Left cardiac atrium (tissue), 1 donor: ENCODE measurements around the genes MPEG1, OR5AN1, OSBP, TCN1, MS4A14, CD6 and CD5.

DNA sequence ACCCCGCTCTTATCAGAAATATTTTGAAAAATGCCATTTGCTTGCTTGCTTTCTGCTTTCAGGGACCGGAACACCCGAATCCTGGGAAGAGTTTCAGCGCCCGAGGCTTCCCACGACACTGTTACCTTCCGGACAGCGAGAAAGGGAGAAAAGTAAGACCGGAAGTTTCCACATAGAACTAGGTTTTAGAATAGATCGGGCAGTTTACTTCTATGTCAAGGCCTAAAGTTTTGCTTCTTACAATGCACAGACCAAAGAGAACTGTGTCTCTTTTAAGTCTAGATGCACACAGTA, 13.2 kb downstream of the MPEG1 start:
- PRO-cap, result no peak

DNA sequence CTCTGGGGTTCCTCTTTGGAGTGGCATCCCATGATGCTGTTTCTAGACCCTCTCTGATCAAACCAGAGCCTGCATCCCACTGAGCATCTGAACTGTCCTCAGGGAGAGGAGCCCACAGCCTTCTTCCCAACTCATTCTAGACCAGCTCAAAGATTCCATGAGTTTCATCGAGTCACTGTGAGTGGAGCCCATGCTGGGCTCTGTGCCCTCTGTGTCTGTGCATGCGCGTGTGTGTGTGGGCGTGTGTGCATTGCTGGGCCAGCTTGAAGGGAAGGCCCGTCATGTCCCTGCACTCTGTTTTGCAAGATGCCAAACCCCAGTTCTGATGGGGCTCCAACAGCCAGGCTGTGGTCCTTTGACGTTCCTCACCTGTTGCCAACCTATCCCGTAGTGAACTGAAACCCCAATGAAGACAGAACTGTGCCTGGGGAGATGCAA, 7.1 kb downstream of the MPEG1 start:
- PRO-cap, result no peak

DNA sequence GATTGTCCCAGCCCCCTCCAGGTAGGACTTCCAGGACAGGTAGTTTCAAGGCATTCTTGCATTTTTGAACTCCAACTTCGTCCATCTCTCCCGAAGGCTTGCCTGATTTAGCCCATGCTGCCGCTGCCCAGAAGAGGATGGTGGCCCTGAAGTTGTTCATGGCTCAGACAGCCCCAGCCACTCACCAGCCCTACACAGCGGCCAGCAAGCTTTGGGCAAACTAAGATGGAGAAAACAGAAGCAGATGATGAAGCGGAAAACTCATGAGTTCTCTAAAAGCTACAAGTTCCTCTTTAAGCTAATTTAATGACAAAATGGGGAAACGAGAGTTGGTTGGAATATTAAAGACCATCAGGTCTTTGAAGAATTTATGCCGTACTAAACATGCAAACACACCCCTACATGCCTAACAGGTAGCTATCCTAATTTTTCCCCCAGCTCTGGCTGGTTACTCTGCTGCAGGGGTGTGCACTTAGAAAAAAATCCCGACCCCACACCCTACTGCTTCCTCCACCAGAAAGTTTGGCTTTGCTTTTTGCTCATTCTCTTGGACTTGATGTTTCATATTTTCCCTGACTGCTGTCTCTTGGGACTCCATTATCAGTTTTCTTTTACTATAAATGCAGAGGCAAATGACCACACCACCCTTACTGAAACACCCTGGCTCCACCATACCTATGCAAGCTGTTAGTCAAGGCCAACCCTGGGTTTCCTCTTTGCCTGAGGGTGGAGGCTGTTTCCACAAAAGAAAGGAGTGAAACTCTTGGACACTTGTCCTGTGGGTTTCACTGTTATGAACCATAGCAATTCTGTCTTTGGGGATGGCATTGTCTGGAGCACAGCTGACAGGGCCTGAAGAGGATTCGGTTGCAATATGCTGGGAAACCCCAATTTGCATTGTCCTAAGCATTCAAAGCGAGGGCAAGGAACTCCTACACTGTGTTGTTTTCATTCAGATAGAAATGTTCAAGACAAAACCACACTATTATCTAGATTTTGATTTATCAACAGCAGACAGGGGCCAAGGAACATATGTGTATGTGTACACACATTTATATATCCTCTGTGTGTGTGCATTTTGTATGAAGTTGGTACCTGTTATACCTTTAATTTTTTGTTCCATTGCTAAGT, at the start of gene MPEG1:
TSS of gene MPEG1 (minus strand) at position 222 of the 1,131 bp plus-strand sequence.
- PRO-cap, result no peak

- PRO-cap, result no peak
These were observed at the start of gene OR5AN1 for GRCh38 chr11:59358605-59359075. Gene OR5AN1, plus strand, starts transcription at chr11:59358895.

GRCh38 chr11:59573068-59573818, 42.3 kb downstream of the OSBP start:
- PRO-cap, result no peak

- PRO-cap, result bidirectional peak, plus-strand start at chr11:59616097, minus-strand start at chr11:59615771
These were observed at the start of gene OSBP for GRCh38 chr11:59614915-59615976. Gene OSBP, minus strand, starts transcription at chr11:59615774.

GRCh38 chr11:59857369-59857844, 8.9 kb downstream of the TCN1 start:
- PRO-cap, result no peak

DNA sequence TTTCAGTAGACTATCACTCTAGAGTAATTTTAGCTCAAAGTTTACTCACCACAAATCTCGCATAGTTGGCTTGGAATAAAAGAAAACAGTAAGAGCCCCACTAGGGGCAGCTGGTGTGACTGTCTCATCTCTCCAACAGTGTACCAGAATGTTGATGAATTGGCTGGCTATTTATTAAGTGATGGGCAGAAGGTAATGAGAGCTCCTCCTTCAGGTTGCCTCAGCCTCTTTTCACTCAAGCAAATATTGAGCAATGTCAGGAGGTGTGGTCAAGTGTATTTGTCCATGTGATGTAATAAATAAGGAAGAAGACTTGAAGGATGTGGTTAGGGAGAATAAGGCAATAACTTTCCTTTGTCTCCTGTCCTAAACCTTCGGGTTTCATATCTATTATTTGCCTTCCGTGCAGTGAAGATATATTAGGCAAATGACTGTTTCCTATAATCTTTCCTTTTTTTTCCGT, at the start of gene TCN1:
TSS of gene TCN1 (minus strand) at position 145 of the 463 bp plus-strand sequence.
- PRO-cap, result no peak

DNA sequence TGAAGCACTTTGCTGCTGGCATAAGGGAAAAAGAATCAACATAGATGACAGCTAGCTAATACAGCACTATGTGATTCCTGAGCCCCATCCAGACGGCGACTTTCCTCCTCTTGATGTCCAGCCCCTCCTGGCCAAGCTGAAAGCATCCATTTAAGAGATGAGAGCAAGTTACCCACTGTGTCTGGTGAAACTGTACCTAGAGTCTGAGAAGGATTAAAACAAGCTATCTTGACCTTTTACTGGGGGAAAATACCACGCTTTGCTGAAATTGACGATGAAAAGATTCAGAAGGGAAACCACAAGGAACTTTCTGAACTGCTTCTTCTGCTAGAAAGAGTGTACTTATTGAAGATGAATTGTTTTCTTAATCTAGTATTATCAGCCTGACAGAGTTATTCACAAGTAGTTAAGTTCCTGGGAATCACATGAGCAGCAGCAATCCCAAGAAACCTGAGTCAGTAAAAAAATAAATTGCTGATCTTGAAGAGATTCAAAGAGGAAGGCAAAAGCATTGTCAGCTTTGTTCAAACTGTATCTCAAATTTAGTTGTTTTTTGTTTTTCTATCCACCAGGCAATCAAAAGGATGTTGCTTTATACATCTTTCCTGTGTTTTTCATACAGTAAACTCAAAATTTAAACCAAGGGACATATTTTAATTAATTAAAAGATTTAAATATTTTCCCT, 13.1 kb upstream of the MS4A6A start:
- PRO-cap, result no peak

- PRO-cap, result no peak
These were observed 8.4 kb upstream of the MS4A4E start for GRCh38 chr11:60251292-60251804.

- PRO-cap, result no peak
These were observed at the start of gene MS4A14 for GRCh38 chr11:60396197-60396743. Gene MS4A14, plus strand, starts transcription at chr11:60396459.

DNA sequence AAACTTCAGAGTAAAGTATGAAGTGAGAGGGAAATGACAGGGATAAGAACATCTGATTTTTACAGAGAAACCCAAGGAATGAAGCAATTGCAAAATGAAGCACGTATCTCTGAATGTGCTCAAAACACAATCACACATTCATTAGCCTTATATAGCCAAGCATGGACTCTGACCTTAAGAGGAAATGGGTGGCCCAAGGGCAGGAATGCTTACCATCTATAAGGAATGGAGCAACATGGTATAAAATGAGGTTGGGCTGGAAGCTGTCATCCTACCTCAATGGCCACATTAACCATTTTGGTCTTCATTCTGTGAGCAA, 11.1 kb upstream of the MS4A13 start:
- PRO-cap, result no peak

DNA sequence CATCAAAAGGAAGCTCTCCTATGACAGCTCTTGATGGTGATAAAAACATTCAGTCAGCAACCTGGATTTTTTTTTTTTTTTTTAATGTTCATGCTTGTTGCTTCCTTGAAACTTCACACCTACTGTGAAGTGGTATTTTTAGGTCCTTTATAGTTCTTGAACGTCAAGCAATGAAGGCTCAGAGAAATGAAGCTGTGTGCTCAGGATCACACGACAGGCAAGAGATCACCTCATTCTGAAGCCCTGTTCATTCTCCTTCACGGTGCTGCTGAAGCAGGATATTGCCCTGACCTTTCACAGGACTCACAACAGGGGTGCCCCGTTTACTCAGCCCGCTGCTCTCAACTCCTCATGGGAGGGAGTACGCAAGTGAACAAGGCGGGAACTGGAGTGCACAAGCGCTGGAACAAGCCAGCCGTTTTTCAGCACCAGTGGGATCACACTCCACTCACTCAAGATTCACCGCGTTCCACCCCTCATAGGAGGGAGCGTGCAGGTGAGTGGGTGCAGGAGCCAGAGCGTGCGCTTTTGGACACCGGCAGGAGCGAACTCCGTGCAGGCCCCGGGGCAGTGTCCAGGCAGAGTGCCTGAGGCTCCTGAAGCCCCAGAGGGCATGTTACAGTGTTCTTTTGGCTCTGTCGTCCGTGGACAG, 1.5 kb upstream of the TMEM109 start:
- PRO-cap, result no peak

- PRO-cap, result no peak
These were observed 644 bp upstream of the TMEM109 start for GRCh38 chr11:60913315-60913712.

- PRO-cap, result no peak
These were observed 5.4 kb downstream of the SLC15A3 start for GRCh38 chr11:60946547-60947029.

DNA sequence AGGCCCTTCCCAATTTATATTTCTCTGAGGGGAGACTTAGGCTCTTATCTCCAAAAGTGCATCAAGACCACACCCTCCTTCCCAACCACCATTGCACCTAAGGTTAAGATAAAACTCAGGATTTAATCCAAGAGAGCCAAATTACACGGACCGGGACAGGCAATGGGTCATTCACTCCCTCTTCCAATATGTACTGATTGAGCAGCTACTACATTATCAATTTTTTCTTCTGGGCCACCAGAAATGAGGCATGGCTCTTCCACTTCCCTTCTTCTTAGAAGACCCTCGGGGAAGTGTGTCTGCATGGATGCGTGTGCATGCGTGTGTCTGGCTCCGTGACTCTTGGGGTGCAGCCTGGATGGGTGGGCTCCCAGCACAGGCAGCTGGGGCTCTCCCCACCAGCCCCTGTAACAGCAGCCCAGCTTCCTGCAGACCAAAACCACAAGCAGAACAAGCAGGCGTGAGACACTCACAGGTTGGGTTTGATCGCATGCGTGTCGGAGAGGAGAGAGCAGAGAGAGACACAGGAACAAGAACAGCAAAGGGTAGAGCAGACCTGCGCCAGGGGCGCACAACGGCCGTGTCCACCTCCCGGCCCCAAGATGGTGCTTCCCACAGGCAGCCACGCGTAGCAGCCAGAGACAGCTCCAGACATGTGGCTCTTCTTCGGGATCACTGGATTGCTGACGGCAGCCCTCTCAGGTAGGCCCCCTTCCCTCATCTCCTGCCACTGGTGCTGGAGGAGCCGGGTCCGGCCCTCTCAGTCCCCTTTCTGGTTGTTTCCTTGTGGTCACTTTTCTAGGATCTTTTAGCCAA, at the start of gene CD6:
TSS of gene CD6 (plus strand) at position 468 of the 816 bp plus-strand sequence.
- PRO-cap, result no peak

DNA sequence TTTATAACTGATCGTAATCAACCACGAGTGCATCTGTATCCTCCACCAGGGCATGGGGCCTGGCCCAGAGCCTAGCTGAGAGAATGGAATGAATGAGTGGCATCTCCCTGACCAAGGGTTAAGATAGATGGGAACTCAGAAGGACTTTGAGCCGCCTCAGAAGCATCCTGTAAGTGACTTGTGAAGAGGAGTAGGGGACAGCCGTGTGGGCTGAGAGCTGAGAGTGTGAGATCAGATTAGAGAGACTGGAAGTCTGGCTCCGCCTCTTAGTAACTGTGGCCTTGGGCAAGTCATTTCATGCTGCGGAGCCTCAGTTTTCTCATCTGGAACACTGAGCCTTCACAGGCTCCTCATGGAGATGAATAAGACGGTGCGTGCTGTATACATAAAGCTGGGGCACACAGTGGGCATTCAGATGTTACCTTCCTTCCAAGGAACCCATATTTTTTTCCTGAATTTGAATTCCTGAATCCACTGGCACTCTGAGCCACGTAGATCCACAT, 16.4 kb downstream of the CD6 start:
- PRO-cap, result no peak

DNA sequence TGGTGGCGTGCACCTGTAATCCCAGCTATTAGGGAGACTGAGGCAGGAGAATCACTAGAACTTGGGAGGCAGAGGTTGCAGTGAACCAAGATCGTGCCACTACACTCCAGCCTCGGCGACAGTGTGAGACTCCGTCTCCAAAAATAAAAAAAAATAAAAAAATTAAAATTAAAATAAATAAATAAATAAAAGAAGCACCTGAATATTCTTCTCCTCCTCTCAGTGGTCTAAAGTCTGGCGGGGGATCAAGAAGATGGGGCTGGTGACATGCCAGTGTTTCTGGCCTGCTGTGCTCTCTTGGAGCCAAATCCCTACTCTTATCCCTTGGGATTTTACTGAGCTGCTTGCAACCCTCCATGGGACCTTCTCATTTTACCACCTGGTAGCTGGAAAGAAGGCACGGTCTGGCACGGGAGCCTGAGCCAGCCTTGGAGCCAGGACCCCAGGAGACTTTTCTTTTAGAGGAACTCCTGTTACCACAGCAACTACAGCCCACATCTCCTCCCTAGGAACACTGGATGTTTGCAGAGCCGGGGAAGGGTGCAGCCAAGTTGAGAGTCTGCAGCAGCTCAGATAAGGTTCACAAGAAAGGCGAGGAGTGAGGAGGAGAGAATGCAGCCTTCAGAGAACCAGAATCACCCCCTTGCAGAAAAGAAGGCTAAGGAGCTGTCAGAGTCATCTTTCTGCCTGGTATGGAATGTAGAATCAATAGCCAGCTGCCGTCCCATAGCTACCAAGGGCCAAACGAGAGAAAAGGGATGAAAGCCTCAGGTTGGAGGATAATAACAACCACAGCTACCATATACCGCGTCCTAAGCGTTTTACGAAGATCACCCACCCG, 21.4 kb downstream of the CD6 start:
- PRO-cap, result no peak

- PRO-cap, result no peak
These were observed 33.5 kb downstream of the CD6 start for GRCh38 chr11:61004751-61005520.

DNA sequence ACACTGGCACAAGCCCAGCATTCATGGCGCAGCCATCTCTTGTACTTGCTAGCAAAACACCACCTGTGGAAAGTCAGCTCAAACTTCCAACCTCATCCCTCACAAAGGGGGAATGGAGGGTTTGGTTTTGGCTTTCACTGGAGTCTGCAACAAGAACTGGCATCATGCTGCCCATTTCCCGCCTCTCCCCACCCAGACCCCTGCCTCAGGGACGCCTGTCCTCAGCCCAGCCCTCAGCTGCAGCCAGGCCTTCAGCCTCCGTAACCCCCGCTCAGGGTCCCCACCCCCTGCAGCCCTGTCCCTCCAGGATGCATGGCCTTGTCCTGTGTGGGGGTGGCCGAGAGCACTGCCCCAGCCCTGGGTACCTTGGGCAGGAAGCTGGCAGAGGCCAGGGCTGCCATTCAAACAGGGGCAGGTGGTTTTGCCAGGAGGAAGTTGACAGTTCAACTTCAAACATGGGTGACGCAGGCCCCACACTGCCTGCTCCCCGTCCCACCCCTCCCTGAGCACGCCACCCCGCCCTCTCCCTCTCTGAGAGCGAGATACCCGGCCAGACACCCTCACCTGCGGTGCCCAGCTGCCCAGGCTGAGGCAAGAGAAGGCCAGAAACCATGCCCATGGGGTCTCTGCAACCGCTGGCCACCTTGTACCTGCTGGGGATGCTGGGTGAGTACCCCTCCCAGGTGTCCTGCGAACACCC, at the start of gene CD5:
TSS of gene CD5 (plus strand) at position 540 of the 700 bp plus-strand sequence.
- PRO-cap, result no peak